T-cell (primary cell): Measurements from ENCODE around the gene CMTM8.

GRCh38 chr3:31946514-31947303 is 34.4 kb downstream of the OSBPL10 start:
- PRO-cap, 7 experiments: no peak in any of the 7 experiments

DNA sequence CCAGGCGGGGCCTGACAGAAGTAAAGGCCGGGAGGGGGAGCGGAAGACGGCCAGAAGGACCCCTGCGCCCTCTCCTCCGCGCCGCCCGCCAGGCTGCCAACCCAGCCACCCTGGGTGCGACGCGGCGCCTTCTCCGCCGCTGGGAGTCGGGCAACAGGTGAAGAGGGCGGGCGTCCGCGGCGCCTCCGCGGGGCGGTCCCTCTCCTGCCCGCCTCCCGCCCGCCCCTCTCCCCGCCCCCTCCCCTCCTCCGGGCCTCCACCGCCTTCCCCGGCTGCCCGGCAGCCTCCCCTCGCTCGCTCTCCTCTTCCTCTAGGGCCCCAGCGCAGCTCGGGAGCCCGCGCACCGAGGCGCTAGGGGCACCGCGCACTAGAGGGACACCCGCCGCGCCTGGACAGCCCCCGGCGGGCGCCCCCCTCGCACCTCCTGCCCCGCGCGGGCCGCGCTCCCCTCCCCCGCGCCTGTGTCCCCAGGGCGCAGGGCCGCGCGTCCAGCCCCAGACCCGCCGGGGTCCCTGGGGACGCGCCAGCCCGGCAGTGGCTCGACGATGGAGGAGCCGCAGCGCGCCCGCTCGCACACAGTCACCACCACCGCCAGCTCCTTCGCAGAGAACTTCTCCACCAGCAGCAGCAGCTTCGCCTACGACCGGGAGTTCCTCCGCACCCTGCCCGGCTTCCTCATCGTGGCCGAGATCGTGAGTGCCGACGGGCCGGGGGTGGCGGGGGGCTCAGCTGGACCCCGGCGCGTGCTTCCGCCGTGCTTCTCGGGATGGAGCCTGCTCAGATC is at the start of gene CMTM8:
Gene CMTM8, plus strand, starts transcription at position 253 of the 784 bp plus-strand sequence.
- PRO-cap, 7 experiments: peak in 7 of 7 experiments; most common plus-strand start position 255 of the sequence (in 5); most common minus-strand start position 135 of the sequence (in 7)

- PRO-cap, 7 experiments: peak in 3 of 7 experiments; most common plus-strand start chr3:32484677 (in 3)
These were observed 18.2 kb downstream of the CMTM6 start for GRCh38 chr3:32484306-32485034.

DNA sequence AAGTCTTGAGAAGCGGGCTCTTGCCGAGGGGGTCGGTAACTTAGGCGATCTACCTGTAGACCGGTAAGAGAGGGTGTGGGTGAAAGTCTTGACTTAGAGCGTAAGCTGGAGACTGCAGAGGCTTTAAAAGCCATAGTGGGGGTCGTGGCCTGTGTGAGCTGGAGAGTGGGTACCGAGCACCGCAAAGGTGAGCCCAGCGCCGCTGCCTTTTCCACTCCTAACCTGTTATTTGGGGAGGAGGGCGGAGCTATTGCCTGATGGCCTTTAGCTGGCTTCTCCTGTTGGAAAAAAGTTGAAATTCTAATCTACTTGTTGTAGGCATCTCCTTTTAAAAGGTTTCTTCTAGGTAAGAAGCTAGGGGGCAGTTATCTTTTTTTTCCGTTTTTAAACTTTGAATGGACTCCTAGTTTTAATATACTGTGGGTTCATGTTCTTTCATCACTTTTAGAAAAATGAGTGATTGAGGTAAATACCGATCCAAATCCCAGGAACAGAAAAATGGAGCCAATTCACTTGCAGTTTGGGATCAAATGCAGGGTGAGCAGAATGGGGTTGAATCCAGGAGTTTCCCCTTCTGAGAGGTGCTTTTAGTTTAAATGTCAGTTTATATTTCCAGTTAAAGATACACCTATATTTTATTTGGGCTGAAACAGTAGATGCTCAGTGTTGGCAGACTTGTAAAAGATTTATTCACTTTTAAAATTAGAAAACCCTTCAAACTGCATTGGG is 2.4 kb downstream of the TRIM71 start:
- PRO-cap, 7 experiments: no peak in any of the 7 experiments

DNA sequence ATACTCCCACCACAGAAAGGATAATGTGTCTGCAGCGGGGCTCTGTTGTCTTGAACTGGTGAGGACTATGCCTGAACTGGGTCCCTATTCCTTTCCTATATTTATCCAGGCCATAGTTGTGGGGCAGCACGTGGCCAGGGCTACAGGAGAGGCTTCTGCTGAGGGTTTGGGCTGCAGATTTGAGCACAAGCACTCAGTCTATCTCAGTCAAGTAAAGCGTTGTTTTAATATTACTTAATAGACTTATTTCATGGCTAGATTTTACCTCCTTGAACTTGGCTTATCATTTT is 50.9 kb downstream of the TRIM71 start:
- PRO-cap, 7 experiments: no peak in any of the 7 experiments

- PRO-cap, 7 experiments: peak in 7 of 7 experiments; most common plus-strand start chr3:32961474 (in 6); most common minus-strand start chr3:32961324 (in 3)
These were observed 9.7 kb downstream of the CCR4 start for GRCh38 chr3:32961017-32961750.

- PRO-cap, 7 experiments: no peak in any of the 7 experiments
These were observed 939 bp downstream of the GLB1 start for GRCh38 chr3:33096052-33096362.

DNA sequence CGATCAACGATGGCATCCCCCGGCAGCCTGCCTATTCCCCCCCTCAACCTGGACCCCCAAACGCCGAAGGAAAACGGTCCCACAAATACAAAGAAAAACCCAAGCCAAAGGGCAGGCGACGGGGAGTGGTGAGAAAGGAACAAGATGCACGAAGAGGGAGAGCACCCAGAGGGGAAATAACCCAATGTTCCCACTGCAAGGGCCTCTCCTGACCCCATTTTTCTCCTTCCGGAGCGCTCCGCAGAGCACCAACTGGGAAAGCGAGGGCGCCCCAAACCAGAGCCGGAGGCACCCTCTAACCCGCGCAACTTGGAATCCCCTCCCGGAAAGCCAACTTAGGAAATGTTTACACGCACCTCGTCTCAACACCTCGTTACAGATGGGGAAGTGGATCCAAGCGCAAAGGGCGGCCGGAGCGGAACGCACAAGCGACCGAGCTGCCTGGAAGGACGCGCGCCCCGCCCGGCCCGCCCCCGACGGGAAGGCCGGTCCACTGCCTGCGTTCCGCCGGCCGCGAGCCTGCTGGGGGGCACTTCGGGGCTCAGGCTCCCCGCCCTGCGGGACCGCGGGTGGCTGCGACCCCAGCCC is 489 bp downstream of the GLB1 start:
- PRO-cap, 7 experiments: peak in 6 of 7 experiments; most common plus-strand start position 376 of the sequence (in 5); most common minus-strand start position 439 of the sequence (in 6)

DNA sequence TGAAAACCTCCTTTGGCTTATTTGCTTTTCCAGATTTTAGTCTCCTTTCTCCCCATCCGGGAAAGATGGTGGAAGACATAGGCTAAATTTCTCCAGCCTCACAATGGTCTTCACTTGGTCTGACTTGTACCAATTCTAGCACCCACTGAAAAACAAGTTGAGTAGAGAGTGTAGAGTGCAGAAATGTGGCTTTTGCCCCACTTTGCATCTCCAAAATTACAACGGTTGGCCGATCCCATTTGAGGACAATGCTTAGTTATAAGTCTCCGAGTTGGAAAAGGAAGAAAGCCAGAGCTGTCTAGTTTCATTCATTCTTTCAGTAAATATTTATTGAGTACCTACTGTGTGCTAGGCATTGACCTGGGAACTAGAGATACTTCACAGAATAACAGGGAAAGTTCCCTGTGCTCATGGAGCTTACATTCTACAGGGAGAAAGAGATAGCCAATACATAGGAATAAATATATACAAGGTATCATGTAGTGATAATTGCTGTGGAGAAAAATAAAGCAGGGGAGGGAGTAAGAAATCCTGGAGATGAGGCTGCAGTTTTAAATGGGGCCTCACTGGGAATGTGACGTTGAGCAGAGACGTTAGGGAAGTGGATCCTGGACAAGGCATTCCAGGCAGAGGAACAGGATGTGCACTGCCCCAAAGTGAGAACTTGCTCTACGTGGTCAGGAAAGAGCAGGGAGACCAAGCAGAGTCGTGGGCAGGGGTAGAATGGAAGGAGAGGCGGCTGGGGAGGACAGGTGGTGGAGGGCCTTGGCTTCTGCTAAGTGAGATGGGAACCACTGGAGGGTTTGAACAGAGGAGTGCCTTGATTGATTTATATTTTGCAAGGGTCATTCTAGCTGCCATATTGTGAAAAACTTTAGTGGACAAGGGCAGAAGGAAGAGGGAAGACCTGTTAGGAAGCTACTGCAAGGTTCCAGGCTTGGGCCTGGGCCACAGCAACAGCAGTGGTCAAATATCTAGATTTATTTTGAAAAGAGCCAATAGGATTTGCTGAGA is 29.7 kb downstream of the CRTAP start:
- PRO-cap, 7 experiments: no peak in any of the 7 experiments

DNA sequence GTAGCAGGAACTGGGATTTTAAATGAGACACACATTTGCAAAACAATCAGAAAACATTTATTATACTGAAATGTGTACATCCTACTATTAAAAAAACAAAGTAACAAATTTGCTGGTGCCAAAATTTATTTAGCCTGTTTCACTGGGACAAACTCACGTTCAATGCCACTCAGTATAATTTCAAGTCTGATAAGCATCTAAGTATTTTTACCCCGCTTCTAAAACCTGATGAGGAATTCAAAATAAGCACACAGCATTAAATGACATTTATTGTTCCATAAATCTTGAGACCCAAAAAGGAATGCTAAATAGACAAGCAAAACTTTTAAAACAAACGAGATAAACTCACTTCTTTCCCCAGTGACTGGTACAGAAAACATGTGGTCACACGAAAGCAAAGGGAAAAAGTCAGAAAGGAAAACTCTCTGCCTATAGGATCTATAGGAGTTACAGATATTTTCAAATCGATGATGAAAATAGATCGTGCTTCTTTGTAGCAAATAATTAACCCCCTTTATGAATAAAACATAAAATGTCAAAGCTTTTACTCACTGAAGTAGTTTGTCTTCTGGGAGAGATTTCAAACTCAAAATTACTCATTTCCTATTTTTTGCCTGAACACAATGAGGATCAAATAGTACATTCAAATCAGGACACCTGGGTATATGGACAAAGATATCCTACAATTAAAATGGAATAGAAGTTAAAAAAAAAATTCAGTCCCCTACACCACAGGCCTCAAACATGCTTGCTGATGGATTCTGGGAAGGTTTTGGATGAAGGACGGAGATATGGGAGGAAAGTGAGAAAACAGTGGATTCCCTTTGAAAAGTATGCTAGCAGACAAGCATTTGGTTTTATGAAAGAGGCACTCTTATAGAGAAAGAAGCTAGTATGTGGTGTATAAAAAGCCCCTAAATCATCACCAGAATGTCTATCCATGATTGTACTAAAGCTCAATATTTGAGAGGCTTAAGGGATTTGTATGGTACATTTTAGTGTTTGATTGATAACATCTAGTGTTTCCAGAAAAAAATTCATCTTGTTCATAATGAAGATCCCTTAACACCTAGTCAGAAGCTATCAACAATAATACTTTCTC is 51.6 kb downstream of the UBP1 start:
- PRO-cap, 7 experiments: no peak in any of the 7 experiments

GRCh38 chr3:33645186-33645909 is 72.7 kb downstream of the CLASP2 start:
- PRO-cap, 7 experiments: no peak in any of the 7 experiments

GRCh38 chr3:34008203-34008718 is 209.8 kb downstream of the PDCD6IP start:
- PRO-cap, 7 experiments: no peak in any of the 7 experiments

- PRO-cap, 7 experiments: no peak in any of the 7 experiments
These were observed 694.7 kb downstream of the PDCD6IP start for GRCh38 chr3:34493139-34493438.

DNA sequence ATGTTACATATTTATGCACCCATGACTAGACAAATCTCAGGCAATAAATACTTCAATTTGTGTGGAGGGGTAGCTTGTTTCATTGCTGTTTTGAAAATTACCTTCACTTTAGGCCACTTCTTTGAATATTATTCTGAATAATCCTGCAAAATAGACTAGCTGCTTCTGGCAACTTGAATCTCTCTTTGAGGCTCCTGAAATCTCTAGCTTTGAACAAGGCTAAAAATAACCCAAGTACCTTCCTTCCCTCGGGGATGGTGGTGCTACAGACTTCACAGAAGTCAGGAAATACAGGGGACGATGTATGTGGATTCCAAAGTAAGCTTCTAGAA is 783.3 kb upstream of the ARPP21 start:
- PRO-cap, 7 experiments: no peak in any of the 7 experiments

DNA sequence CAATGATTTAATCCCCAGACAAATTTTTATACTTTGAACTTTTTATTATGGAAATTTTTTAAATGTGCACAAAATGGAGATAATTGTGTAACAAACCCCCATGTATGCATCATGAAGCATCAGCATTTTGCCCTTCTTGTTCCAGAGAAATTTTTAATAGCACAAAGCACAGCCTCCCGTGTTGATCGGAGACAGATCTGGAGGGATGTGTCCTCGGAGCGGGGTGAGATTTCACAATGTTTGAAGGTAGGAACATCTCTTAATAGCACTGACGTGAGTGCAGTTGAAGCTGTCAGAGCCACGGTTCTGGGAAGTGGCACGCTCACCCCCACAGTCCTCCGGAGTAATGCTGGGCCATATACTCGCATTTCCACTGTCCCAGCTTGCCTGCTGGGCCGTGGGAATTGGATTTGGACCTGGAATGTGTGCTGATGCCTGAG is 24.1 kb downstream of the ARPP21 start:
- PRO-cap, 7 experiments: no peak in any of the 7 experiments

DNA sequence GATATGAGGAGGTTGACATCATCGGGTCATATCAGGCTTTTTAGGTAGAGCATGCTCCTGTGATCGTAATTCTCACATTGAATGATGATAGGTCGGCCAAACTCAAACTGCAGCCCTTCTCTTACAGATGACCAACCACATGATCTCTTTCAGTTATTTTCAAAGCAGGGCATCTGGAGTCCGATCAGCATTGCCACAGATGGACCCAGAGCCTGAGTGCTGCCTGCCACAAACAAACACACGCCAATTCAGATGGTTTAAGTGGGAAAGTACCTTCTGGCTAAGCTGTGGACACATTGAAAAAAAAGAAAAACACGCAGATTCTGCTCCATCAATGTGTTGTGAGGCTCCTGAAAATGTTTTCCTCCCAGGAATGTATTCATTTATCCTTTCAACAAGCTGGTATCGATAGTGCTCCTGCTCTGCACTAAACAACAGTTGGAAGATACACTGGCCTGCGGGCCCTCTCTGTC is 31.1 kb downstream of the ARPP21 start:
- PRO-cap, 7 experiments: no peak in any of the 7 experiments

DNA sequence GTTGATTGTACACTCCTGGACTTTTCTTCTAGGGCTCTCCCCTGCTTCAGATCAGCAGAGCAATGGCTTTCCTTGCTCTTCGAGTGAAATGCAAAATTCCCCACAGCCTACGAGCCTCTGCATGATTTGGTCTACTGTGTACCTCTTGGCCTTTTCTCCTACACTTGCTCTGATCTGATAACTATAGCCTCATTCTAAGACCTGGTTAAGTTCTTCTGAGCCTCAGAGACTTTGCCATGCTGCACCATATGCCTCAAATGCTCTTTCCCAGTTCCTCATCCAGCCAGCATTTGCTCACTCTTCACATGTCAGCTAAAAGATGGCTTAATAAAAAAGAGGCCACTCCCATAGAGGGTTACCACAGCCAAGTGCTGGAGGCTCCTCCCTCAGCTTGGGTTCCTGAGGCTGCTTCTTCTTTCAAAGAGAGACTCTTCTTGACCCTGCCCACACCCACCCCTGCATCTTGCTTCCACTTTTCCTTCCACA is 22.9 kb upstream of the DCLK3 start:
- PRO-cap, 7 experiments: no peak in any of the 7 experiments

GRCh38 chr3:36831106-36831758 is 66.9 kb upstream of the DCLK3 start:
- PRO-cap, 7 experiments: no peak in any of the 7 experiments

DNA sequence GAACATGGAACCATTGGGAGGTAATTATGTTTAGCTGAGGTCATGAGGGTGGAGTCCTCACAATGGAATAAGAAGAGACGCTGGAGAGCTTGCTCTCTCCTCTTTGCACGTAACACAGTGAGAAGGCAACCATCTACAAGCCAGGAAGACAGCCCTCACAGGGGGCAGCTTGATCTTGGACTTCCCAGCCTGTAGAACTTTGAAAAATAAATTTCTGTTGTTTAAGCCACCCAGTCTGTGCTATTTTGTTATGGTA is 39.6 kb downstream of the TRANK1 start:
- PRO-cap, 7 experiments: no peak in any of the 7 experiments

DNA sequence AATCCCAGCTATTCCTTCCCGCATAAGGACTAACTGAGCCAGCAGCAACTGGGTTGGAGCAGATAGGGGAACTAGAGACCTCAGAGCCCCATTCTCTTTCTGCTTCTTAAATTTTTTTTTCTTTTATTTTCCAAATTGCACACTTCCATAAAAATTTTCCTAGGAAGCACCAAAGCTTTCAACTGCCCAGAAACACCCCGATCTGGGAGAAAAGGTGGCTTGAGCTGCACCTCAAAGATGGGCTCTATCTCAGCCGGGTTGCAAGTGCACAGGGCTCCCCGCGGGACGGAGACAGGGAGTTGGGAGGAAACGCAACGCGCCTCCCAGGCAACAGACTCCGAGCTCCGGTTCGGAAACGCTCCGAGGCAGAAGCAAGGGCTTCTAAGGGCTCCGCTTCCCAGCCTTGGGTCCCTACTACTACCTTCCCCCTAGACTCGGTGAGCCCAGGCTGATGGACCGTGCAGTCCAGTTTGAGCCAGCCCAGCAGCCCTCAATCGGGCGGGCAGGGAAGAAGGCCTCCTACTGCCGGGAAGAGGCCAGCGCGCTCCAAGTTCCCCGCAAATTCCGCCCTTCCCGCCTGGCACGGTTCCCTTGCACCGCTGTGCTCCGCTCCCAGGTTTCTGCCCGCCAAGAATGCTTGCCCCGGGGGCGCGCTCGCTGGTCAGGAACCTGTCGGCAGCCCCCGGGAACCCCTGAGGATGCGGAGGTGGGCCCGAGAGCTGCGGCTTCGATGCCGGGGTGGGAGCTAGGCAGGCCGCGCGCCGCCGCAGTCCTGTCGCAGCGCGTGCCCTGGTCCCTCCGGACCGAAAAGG is 877 bp downstream of the TRANK1 start:
- PRO-cap, 7 experiments: peak in 3 of 7 experiments; most common plus-strand start position 724 of the sequence (in 2); most common minus-strand start position 617 of the sequence (in 2)